Skin of body (tissue), 2 donors: ENCODE measurements around a stretch of chr4.

DNA sequence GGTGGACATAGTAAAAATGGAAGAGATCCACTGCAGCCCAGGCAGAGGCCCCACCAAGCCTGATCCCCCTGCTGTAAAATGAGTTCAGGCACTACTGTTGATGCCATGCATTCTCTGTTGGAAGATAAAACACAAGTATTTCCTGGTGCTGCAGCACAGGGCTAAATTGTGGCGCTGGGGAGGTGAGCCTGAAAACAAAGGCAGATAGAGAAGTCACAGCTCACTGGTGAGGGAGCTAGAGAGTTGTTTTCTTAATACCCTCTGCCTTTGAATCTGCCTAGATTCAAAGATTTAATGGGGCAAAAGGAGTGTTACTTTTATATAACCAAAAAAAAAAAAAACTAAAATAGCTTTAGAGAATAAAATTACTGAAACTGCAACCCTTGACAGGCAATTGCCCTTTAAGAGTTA is 9.8 kb downstream of the C4orf19 start:
- RAMPAGE, long total RNA: no peak

GRCh38 chr4:37471746-37472512 is 18.2 kb downstream of the C4orf19 start:
- RAMPAGE, long total RNA: no peak

DNA sequence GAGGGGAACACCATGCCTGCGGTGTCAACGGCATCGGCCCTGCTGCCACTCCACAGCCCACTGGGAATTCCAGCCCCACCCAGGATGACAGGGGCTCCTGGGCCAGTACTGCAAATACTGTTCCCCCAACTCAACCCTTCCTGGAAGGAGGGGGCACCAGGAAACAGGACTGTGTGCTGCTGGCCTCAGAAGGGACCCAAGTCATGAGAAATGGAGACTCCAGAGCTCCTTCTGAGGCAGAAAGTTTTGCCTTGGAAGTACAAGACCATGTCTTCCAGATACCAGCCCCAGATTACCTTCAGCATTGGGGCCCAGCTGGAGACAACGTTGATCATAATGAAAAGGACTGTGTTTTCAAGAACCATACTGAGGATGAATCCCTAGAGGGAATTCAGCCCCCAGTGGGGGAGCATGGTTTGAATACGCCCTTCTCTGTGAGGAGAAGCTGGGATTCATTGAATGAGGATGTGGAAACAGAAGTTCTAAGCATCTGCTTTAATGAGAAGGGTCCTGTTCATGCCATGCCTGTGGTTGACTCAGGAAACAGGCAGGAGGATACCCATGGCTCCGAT is 95.8 kb downstream of the RELL1 start:
- RAMPAGE, long total RNA: no peak

DNA sequence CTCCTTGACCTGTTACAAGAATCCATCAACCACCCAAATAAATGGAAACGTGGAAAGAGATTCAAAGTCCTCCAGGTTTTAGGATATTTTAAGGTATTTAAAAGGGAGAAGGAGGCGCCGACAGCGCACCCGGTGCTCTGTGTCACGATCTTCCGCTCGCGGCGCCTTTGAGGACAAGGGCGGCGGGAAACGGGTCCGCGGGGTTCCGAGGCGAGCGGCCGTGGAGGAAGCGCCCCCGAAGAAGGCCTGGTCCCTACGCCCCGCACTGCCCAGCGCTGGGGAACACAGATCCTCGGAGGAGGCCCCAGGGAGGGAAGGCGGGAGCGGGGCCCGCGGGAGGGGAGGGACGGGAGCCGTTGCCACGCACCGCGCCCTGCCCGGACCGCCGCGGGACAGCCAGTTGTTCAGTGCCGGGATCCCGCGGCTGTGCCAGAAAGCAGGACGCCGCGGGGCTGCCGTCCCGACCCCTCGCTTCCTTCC is 471 bp downstream of the RELL1 start:
- RAMPAGE, long total RNA: no peak

DNA sequence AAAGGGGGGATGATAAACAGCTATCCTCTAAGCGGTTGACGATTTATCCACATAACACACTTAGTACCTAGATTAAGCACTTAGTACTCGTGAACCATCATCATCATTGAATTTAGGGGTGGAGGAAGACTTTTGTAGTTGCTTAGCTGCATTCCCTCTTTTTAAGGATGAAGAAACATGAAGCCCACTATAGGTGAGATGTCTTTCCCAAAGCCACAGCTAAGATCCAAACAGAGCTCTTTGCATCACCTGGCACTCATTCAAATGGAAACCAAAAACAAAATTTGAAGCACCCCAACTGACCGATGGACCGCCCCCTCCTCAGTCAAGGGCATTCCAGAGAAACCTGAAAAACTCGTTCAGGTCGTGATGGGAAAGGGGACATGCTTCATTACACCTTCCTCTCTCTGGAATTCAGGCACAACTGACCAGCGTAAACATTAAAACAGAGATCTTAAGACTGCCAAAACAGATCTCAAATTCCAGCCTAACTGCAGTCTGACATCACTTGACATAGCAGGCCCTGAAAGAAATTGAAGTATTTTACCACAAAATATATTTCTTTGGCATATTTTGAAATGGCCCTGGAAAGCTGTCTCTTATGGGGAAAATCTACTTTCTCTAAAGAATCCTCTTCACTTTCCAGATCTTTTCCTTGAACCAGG is 28.4 kb downstream of the PTTG2 start:
- RAMPAGE, long total RNA: no peak

- RAMPAGE, long total RNA: no peak
These were observed 68.5 kb downstream of the PTTG2 start for GRCh38 chr4:38028528-38029238.

GRCh38 chr4:38062532-38063251 is 102.5 kb downstream of the PTTG2 start:
- RAMPAGE, long total RNA: no peak

DNA sequence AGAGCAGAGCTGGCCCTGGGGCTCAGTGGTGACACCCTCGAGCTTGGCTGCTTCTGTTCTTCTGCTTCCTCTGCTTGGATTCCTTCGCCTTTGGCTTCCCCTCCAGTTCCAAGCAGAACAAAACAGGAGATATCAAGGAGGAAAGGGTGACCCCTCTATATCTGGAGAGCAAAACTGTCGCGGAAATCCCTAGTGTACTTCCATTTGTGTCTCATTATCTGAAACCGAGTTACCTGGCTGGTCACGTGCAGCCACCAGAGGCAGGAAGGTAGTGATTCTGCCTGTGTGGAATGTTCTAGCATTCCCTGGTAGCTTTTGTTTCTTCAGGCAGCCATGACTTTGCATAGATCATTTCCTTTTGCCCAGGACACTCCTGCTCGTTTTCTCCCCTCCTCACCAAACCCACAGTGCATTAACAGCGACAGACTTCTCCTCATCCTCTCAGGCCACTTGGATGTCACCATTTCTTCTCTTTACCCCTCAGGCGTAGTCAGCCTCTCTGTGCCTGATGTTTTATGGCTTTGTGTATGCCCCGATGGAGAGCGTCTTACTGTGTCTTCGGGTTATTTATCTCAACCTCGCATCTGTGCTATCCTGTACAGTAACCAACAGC is 107.9 kb downstream of the PTTG2 start:
- RAMPAGE, long total RNA: no peak

GRCh38 chr4:38078070-38079011 is 118.1 kb downstream of the PTTG2 start:
- RAMPAGE, long total RNA: no peak

DNA sequence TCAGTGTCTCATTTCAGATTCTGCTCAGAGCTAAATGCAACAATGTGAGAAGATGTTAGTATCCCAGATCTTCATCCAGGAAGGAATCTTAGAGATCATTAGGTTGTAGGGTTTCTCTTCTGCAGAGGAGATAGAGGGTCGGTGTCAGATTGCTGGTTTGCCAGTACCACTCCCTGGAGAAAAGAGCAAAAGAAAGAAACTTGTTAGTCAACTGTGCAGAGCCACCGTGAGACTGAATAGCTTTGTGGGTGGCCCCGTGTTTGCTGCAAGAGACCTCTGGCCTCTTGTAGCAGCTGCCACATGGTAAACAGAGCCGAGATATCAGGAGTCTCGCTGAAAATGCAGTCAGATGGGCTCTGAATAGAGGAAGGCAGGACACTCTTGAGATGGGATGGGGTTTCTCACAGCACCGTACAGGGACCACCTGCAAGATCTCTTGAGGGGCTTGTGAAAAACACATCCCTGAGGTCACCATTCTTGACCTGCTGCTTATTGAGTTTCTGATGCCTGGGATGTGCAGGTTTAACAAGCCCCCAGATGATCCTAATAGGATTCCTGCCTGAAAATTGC is 149.7 kb downstream of the PTTG2 start:
- RAMPAGE, long total RNA: no peak

- RAMPAGE, long total RNA: no peak
These were observed 216.8 kb downstream of the PTTG2 start for GRCh38 chr4:38176842-38177557.

DNA sequence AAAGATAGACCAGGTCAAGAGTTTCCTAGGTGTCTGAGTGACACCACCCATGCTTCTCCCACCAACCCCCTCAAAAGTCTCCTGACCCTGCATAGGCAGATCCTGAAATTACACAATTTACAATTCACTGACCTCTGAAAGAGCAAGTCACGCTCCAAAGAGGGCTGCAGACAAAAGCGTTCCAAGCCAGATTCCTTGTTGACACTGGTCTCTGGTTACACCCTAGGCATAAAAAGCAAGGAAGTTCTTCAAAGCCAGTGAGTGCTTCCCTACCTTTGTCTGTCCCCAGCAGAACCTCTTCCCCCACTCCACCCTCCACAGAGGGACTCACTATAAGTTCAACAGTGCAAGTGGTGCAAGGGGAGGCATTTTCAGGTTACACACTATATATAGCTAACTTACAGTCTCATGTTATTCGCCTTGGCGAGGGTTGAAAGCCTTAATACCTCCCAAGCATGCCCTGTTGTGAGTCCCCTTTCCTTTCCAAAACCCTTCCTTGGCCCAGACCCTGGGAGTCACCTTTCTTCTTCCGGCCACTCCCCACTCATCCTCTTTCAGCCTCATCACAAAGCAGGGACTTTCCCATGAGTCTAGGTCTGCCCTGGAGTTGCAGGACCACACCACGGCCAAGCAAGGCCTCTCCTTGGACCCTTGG is 58.1 kb upstream of the KLF3 start:
- RAMPAGE, long total RNA: no peak

GRCh38 chr4:38627550-38628130 is 36.4 kb upstream of the KLF3 start:
- RAMPAGE, long total RNA: no peak

- RAMPAGE, long total RNA: no peak
These were observed 3.2 kb downstream of the KLF3 start for GRCh38 chr4:38666742-38668098.

GRCh38 chr4:38672824-38673553 is 9.0 kb downstream of the KLF3 start:
- RAMPAGE, long total RNA: no peak

DNA sequence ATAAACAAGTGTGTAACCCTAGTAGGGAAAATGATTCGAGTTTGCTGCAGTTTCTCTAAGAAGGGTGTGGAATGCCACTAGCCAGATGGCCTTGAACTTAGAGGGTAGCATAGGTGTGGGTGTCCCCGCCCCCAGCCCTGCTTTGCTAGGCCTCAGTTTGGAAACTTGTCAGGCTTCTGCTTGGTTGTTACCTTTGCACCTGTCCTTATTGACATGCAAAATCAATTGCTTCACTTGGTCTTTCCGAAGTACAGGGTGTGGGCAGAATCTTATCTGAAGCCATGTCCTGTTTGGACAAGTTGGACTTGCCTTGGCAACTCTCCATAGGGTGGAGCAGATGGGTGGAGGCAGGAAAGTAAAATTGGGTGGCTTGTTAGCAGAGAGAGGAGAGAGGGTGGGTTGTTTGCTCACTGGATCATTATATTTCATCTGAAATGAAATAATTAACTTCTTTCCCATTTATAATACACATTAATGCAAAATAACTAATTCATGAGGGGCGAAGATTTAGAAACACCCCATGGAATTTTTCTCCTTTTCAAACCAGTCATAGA is 9.6 kb downstream of the KLF3 start:
- RAMPAGE, long total RNA: no peak

DNA sequence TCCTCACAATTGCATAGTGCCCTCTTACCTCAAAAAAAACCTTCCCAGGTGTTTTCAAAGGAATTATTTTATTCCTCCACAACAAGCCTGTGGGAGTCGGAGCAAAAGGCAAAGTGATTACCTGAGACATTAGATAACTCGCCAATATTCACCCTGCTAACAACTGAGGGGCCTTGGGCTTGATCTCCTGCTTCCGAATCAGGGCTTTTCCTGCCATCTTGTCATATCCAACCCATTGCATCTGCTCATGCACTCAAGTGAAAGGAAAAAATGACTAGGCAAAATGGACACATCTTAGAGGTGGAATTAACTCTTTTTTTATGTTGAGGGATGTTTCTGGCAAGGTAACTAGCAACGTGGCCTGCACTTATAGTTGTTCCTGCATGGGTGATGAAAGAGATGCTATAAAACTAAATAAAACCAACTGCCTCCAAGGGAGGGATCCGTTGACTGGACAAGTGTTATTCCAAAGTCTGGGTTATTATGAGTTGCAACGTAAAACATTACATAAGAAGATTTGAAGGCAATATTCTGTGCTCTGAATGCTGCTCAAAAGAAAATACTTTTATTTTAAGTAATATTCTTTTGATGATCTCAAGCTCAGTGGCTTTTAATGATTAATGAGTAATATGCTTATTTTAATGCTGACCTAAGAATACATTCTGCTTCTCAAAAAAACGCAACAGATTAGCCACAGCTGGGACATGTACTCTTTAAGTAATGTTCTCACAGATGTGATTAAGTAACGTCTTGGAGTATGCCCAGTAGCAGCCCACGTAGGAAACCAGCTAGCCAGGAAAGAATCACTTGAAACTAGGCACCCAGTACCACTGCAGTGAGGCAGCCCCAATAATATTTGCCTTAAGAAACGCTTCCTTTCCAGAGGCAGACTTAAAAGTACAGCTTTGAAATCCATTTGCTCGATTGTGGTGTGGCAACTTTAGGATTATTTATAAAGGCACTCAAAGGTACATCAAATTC is 27.4 kb downstream of the KLF3 start:
- RAMPAGE, long total RNA: no peak

GRCh38 chr4:38697080-38698328 is 33.5 kb downstream of the KLF3 start:
- RAMPAGE, long total RNA: no peak

DNA sequence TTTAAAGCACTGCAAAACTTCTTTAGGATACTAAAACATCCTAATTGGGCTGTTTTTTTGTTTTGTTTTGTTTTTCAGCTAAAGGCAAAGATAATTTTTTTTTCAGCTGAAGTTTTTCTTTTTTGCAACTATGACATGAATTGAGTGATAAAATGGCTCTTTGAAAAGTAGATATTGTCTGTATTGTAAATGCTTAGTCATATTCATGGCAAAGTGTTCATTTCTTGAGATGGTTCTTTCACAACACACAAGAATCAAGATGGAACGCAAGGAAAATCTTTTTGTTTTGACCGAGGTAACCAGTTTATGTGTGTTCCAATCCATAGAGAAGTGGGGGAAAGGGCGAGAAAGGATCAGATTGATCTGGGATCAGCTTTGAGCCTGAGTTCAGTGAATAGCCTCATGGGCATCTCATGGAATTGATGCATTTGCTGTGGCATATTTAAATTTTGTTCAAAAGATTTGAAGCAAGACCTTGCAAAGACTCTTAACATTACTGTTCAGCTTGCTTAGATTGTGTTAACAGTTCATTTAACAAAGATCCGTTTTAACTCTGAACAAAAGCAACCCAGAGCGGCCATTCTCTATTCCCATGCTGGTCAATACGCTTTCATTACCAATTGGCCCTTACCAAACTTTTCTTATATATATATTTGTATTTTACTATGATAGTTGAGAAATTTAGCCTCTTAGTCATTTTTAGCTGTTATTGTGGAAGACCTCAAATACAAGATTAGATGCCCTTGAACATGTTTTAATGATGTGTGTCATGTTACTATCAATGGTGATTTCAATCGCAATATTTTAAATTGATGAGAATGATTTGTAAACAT is 35.4 kb downstream of the KLF3 start:
- RAMPAGE, long total RNA: no peak

- RAMPAGE, long total RNA: no peak
These were observed 2.3 kb downstream of the TLR1 start for GRCh38 chr4:38802260-38802646.